Left cardiac atrium (tissue), 1 donor: Measurements from ENCODE around the genes OPTN and FAM107B.

DNA sequence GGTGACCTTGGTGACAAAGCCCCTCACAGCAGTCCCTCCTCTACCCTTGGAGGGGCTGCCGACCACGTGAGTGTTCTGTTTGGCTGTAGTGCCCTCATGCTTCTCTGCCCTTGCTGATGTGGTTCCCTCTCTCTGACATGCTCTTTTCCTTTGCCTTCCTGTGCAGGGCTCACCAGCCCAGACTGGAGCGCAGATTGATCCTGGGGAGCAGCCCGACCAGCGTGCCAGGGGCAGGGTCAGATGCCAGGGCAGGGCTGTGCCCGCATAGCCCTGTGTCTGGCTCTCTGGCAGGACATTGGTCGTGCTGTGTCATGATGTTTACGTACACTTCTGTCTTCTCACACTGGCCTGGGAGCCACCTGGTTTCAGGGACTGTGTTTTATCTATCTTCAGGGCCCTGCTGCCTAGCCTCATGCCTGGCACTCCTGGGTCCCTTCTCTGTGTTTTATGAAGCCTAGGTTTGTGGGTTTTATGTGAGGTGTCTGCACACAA lies 300.8 kb downstream of the CAMK1D start:
- PRO-cap: no peak

- PRO-cap: bidirectional peak, plus-strand start at chr10:13100163, minus-strand start at chr10:13099951
Measured at GRCh38 chr10:13099346-13100321, at the start of gene OPTN. OPTN (plus strand) TSS chr10:13100163.

GRCh38 chr10:13529431-13530134 lies 769 bp upstream of the BEND7 start:
- PRO-cap: no peak

- PRO-cap: no peak
Measured at GRCh38 chr10:13632298-13632803, 45.6 kb downstream of the PRPF18 start.

- PRO-cap: no peak
Measured at GRCh38 chr10:13644403-13644974, 57.7 kb downstream of the PRPF18 start.

- PRO-cap: bidirectional peak, plus-strand start at chr10:13707761, minus-strand start at chr10:13707559
Measured at GRCh38 chr10:13707023-13708148, 120.6 kb downstream of the PRPF18 start.

- PRO-cap: no peak
Measured at GRCh38 chr10:14174086-14174554, 156.6 kb downstream of the FRMD4A start.

- PRO-cap: no peak
Measured at GRCh38 chr10:14532471-14533391, 202.0 kb upstream of the FRMD4A start.

DNA sequence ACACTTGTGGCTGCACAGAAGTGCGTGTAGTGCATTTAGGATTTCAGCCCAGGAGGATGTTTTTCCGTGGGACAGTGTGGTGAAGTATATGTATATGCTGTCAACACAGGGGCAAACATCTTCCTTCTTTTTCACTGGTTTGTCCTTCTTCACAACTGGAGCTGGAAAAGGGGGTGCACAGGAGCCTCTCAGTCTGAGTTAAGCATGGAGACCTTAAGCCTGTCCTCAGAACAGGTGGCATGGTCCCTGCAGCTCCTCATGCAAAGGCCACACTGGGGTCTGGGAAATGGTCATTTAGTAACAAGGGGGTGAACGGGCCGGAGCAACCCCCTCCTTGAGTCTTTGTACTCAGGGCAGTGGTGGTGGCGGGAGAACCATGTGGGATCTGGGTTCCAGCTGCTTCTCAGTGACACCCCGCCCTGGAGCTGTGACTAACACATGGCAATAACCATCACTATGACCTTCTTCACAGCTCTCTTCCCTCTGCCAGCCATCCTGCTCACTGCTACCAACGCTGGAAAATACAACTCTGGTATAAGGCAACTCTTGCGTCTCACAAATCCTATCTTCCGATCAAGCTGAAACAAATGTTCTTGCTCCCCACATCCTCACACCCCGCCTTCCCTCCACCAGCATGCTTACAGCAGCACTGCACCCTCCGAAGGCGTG lies 203.4 kb upstream of the FRMD4A start:
- PRO-cap: no peak

DNA sequence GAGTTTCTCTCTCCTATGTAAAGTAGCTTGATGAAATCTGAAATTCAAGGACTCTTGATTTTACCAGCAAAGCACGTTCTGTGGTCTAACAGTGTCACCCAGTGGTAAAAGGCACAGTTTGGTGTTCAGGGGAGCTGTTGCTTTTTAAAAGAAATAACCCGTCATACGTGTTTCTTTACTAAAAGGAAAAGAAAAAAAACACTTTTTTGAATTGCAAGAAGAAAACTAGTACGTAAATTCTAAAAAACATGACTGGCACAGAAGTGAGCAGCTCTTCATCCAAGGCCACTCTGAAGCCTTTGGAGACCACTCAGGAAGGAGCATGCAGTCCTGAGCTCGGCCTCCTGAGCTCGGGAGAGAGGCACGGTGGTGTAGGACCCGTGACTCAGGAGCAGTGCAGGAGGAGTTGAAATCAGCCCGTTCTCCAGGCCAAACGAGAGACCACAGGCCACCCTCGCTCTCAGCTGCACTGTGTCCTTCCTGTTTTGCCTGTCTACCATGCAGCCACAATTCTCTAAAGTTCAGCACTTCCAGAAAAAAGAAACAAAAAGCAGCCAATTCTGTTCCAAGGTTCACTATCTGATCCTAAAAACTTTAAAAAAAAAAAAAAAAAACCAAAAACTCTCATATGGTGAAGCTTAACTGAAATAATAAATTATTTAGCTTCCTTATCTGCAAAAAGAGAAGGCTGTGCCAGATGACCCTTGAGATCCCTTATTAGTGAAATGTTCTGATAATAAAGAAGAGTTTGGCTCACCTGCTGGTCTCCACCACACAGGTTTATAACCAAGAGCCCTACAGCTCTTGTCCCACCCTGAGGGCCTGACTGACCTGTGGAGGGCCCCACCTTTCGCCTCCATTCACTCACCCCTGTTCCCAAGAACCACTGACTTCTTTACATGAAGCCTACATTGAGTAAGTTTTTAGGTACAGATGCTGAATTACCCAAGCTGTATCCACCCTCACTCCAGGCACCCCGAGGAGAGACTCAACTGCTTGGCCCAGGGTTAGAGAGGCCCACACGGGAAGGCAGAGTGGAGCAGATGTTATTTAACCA lies 212.7 kb upstream of the FRMD4A start:
- PRO-cap: no peak

DNA sequence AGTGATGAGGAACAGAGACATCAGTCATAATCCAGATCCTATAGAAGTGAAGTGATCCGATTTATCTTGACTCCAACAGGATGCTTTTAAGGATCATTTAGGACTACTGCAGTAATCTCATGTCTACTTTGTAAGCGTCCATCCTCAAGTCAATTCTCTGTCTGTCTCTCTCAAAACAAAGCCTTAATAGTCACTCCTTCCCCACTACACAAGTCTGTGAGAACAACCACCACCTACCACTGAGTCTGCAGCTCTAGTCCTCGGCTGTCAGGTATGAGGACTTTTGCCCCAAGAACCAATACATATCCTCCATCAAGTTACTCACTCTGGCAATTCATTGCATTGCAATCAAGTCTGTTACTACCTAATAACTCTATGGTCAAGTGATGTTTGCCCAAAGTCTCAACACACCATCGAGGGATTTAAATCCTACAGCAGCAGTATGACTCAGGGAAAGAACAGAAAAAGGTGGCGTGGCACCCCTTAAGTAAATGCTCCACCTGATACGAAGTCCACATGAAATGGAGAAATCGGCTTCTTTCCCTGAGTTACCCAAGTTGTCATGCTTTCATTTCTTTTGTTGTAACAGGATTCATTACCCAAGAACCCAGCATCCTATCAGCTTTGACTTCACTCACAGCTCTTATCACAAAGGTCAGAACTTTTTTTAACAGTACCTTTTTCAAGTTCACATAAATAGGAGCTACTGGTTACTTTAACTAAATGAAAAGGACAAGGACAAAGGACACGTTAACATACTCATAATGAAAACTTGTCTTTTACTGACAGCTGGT lies 219.6 kb upstream of the FRMD4A start:
- PRO-cap: no peak

GRCh38 chr10:14553992-14555005 lies 220.4 kb downstream of the FAM107B start:
- PRO-cap: no peak

DNA sequence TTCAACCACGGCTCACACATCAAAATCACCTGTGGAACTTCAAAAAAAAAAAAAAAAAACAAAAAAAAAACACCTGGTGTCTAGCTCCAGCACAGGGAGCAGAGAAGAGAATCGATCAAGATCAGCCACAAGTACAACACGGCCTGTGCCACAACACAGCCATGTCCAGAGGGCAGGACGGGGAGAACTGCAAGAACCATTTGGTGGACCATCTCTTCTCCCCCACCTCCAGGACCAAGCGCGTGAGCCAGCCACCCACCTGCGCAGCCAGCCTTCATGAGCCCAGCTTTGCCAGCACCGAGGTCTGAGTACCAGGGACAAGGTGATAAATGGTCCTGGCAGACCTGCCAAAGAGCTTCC lies 215.7 kb downstream of the FAM107B start:
- PRO-cap: no peak

GRCh38 chr10:14564029-14564810 lies 210.5 kb downstream of the FAM107B start:
- PRO-cap: no peak

- PRO-cap: no peak
Measured at GRCh38 chr10:14587296-14588435, 187.0 kb downstream of the FAM107B start.

DNA sequence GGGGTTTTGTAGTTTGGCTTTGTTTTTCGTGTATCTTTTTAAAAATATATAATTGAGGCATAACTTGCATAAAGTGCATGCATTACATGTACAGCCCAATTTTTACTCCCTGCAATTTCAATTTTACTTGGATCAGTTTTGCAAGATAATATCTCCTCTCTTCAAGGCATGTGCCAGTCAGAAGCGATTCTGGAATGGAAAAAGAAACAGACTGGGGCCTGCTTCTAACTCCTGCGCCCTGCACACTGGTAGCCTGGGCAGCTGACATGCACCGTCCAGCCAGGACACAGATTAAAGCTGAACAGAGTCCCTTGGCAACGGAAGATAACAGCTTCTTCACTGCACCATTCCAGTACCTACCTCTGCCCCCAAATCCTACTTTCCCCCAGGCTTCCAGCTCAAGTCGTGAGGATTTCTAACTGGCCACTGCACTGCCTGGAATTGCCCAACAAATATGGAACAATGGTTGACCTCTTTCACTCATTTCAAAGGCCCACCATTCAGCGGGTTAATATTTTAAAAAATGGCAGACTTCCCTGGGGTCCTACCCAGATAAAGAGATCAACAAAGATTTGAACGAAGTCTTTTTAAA lies 182.1 kb downstream of the FAM107B start:
- PRO-cap: no peak

DNA sequence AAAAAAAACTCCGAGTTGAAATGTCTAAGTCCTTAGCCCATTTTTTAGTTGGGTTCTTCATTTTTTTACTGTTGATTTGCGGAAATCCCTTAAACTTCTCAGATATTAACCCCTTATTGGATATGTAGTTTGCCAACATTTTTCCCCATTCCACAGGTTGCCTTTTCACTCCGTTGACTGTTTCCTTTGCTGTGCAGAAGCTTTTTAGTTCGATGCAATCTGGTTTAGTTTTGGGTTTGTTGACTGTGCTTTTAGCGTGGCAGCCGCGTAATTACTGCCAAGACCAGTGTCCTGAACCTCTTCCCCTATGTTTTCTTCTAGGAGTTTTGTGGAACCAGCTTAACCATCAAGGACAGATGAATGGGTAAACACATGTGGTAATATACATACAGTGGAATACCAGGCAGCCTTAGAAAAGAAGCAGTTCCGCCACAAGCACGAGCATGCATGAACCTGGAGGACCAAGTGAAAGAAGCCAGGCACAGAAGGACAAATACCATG lies 176.7 kb downstream of the FAM107B start:
- PRO-cap: no peak

- PRO-cap: no peak
Measured at GRCh38 chr10:14599768-14600612, 174.7 kb downstream of the FAM107B start.

DNA sequence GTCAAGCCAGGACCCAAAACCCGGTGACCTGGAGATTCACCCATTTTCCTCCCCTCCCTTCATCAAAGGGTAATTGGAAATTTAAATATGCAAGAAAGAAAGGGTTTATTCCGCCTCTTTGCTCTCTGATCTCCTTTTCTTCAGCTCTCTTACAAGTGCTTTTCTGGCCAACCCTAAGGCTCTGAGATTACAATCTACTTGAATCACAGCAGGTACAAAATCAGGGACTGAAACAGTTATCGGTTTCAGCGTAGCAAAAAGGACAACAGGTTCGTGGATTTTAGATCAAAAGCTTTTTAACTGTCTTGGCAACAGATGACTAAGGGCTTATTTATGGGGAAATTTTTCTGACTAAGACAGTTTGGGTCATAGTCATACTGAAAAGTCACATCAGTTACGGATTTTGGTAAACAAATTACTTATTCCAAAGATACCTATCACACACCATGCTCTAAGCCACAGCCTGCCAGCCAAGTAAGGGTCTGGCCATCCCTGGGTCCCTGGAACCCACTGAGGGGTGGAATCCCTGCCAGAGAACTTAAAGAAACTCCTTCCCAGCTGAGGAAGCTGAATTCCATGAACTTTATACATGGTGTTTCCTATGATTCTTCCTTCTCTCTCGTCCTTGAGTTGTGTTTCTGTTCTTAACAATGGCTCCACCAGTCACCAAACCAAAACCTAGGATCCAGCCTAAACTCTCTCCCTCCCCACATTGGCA lies 169.4 kb downstream of the FAM107B start:
- PRO-cap: no peak

DNA sequence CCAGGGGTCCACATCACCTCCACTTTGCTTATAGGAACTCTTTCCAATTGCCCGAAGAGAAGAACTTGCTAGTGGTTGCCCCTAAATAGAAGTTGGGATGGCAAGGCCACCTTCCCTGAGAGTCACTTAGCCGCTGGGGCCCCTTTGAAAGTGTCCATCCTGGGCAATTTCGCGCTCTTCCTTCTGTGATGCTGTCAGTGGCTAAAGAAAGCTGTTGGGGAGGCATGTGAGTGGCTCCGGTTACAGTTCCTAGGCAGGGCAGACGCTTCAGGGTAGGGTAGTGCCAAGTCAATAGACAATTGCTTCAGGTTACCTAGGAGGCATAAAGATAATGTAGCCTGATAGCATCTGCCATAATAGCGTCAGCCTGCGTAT lies at the start of gene FAM107B:
Gene FAM107B, minus strand, starts transcription at position 187 of the 375 bp plus-strand sequence.
- PRO-cap: no peak